ENCODE measurements around a stretch of chr15.

GRCh38 chr15:51856639-51857413 is 27.4 kb downstream of the TMOD3 start:
- CAGE, long polyA plus RNA, result no peak
- RRBS, result no CpG with 5 or more reads among the region's 5 CpGs

GRCh38 chr15:52039982-52041450 is 21.5 kb downstream of the MAPK6 start:
- CAGE, long polyA plus RNA, result no peak
- RRBS, result no CpG with 5 or more reads among the region's 14 CpGs

- CAGE, long polyA plus RNA, result no peak
- RRBS, result no CpG with 5 or more reads among the region's 10 CpGs
Measured at GRCh38 chr15:52136939-52137947, 24.7 kb upstream of the BCL2L10 start.

DNA sequence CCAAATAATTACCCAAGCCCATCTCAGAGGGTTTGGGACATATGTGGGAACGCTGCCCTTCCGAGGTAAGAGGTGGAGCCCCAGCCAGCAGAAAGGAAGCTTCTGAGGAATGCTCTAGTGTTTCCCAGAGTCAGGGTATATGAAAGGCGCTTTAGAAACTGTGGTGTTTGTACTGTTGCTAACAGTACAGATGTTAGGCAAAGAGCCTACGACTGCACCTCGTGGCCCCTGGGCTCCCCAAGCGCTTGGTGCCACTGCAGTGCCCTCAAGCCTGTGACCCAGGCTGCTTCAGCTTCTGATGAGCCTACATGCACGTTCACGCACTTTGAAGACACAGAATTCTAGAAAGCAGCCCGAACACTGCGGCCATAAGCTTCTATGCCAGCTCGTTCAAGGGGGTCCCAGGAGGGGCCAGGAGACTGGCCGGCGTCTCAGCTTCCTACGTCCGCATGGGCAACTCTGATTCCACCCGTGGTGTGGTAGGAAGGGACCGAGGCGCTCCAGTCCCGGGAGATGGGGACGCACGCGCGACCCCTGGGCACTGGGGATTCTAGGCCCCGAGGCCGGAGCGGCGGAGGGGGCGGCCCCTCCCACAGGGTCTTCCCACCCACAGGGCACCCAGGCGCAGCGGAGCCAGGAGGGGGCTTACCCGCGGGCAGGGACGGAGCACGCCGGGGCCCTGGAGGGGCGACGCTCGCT is 722 bp downstream of the MYO5C start:
- CAGE, long polyA plus RNA, result no peak
- RRBS, result 5% methylated on average over 18 of the region's 38 CpGs

DNA sequence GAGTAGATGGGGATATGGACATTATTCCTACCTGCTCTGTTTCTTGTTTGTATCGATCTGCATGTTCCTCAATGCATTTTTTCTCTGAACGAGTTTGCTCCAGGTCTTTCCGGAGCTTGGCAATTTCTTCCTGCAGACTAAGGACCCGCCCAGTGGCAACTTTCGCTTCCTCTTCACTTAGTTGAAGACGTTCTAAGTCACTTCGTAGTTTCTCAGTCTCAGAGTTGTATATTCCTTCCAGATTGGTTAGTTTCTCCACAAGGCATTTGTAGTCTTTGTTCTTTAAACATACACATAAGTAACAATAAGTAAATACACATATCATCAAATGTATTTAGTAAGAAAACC is 74.5 kb upstream of the MYO5C start:
- CAGE, long polyA plus RNA, result no peak
- RRBS, result no CpG with 5 or more reads among the region's 7 CpGs

DNA sequence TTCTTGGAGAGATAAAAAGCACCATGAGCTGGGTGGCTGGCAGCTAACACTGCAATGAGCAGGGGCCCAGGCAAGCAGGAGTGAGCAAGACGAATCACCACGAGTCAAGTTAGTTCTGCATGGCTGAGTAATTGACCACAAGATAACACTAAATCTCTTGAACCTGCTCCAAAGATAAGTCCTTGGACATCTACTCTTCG is 100.9 kb downstream of the MYO5A start:
- CAGE, long polyA plus RNA, result no peak
- RRBS, result no CpG with 5 or more reads among the region's 3 CpGs

DNA sequence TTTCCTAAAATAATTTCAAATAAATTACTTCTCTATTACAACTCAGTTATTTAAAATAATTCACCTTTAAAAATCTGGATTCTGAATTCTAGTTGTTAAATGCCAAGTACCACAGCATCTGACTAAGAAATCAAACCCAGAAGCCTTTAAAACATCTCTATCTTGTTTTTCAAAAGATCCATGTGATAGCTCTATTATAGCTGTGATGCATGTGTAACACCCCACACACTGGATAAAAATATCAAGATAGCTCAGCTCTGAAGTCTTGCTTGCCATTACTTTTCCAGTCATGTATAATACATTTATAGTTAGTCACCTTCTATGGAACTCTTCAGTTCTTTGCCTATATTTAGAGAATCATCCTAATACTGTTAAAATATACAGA is 11.6 kb downstream of the ARPP19 start:
- CAGE, long polyA plus RNA, result no peak

DNA sequence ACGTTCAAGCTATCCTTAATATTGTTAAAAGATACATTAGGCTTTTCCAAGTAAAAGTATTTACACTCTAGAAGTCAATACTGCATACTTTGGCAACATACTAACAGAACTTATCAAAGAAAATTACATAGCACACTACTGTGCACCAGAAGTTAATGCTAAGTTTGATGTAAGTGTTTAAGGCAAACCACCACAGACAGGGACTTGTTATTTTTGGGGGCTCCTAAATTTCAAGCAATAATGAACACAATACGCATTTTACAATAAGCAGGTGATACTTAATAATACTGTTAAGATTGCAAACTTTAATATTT is 1.6 kb downstream of the ARPP19 start:
- CAGE, long polyA plus RNA, result no peak
- RRBS, result no CpG with 5 or more reads among the region's 2 CpGs

- CAGE, long polyA plus RNA, result no peak
- RRBS, result no CpG with 5 or more reads among the region's 10 CpGs
Measured at GRCh38 chr15:52651793-52652458, 27.3 kb downstream of the ATOSA start.

DNA sequence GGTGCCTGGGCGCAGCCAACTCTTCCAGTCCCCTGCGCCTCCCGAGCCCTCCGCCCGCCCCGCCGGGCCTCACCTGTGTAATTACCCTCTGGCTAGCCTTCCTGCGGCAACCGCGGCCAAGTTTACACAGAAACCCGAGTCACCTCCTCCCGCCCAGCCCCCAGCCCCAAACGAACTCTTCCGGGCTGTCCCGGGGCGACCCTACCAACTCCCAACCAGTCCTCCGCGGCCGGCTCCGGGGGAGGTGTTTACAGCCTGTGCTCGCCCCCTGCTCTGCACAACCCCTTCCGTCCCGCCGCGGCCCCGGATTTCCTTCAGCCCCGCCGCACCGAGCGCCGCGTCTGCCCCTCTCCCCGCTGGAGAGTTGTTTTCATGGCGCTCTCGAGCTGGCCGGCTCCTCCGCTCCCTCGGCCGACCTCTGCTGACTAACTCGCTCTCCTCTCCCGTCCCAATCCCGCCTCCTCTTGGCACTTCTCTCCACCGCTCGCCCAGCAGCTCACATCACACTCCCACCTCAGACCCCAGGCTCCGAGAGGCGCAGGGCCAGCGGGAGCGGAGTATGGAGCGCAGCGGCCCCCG is 600 bp downstream of the ATOSA start:
- CAGE, long polyA plus RNA, result no peak
- RRBS, result under 1% methylated on average over 19 of the region's 51 CpGs

DNA sequence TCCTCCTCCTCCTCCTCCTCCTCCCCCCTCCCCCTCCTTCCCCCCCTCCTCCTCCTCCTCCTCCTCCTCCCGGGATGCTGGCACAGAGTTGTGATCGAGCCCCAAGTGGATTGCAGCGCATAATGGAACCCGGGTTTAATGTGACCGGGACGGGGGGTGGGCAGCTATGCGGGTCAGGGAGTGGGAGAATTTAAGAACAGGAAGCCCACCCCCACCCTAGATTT is 496 bp upstream of the ATOSA start:
- CAGE, long polyA plus RNA, result no peak
- RRBS, result 4% methylated on average over 4 of the region's 7 CpGs

DNA sequence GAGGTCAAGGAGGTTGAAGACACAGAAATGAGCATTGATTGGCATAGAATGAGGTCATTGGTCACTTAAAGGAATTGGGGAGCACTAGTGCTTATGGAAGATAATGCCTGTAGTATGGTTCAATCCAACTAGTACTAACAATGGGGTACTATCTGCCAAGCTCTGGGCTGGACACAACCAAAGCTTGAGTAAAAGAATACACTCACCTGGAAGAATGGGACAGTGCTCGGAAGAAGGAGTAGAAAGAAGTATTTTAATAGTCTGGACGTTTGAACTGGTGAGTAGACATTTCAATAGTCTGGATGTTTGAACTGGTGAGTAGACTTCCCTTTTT is 40.2 kb upstream of the ATOSA start:
- CAGE, long polyA plus RNA, result no peak
- RRBS, result no CpG with 5 or more reads among the region's 2 CpGs

DNA sequence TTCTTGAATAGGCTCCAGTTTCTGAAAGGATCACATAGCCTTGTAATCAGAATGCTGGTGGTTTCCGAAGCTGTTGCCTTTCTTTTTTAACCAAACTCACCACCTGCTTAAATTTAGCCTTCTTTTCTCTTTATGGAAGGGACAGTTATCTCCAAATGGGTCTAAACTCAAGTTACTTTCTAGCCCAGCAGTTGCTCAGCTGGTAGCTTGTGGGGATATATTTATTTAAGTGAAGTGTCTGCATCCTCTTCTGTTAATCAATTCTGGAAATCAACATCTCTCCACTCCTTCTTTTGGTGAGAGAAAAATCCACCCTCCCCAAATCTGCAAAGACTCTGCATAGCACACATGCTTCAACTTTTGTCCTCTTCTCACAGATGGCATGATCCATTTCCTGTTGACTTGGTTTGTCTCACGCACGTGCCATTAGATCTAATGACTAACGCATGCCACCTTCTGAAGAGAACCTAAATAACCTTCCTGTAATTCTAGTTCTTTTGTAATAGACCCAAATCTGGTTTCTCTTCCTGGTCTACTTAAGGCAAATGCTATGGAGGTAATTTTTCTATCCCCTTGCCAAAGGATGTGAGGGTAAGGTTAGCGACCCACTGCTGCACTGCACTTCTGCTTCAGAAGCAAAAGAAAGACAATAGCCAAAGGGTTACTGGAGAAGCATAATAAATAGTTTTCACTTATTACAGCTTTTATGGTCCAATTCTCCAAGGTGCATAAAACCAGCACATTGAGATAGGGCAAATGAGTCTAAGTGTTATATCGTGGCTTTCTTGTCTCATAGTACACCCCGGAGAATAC is 51.0 kb upstream of the ATOSA start:
- CAGE, long polyA plus RNA, result no peak
- RRBS, result no CpG with 5 or more reads among the region's 7 CpGs

- CAGE, long polyA plus RNA, result no peak
- RRBS, result no CpG with 5 or more reads among the region's 6 CpGs
Measured at GRCh38 chr15:52752884-52753339, 37.2 kb downstream of the ONECUT1 start.

DNA sequence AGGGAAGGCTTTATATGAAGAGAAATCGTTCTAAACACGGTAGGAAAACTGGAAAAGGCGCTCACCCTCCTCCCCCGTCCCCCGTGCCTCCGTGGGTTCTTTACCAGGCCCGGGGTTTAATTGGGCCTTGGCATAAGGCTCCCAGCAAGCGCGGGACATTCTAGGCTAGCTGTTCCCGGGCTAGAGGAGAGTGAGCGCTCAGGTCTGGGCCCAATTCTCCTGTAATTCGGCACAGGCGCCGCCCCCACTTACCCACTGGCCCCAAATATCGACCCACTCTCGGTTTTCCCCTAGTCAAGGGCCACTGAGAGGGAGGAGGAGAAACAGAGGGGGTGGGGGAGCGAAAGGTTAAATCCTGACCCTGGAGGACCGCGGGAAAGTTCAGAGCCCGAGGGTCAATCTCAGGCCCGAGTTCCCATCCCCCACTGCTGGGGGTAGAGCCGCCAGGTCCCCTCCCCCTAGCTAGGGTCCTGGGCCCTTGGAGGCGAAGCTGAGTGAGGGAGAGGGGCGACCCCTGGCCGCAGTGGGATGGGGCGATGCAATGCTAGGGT is 8.4 kb upstream of the ONECUT1 start:
- CAGE, long polyA plus RNA, result no peak
- RRBS, result 2% methylated on average over 4 of the region's 26 CpGs

DNA sequence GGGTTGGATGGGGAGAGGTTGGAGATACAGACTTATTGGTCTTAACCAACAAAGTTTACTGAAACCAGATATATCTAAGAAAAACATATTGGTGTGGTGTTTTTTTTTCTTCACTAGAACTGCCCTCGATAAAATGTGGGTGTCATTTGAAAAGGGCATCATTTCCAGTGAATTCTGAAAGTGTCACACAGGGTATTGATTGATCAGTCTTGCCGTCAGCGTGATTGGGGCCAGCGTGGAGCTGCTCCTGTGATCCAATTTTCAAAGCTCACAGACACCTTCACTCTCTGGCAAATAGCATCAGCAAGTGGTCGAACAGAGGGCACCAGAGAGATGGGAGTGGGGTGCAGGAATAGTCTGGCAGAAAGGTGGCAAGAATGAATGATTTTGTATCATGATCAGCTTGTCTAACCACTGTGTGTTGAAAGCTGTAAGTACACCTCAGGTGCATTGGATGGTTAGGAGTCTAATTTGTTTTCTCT is 242.7 kb upstream of the ONECUT1 start:
- CAGE, long polyA plus RNA, result no peak
- RRBS, result no CpG with 5 or more reads among the region's 5 CpGs

GRCh38 chr15:53710821-53711320 is 48.6 kb downstream of the WDR72 start:
- CAGE, long polyA plus RNA, result no peak
- RRBS, result no CpG with 5 or more reads among the region's 5 CpGs

GRCh38 chr15:55288751-55289385 is 745 bp downstream of the RAB27A start:
- CAGE, long polyA plus RNA, result no peak
- RRBS, result 2% methylated on average over 6 of the region's 10 CpGs

DNA sequence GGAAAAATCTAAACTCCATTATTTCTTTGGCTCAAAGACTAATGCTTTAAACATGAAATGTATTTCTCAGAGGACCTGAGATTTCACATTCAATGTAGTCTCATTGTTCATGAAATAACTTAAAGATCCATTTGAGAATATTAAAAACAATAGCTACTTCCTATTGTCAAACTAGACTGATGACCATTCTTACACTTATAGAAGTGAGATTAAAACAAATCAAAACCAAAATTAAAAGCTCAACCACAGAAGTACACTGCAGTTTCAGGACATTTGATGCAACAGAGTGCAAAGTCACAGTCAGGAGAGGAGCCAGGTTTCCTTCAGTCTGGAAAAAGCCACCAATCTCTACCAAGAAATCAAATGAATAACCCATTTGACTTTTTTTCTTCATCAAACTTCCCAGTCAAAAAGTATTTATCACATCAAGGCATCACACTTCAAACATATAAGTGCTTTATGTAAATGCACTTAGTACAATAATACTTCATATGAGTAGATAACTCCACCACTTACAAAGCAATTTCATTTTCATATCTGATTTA is 5.4 kb downstream of the CCPG1 start:
- CAGE, long polyA plus RNA, result no peak

GRCh38 chr15:55526577-55526776 is 18.4 kb upstream of the DNAAF4 start:
- CAGE, long polyA plus RNA, result no peak
- RRBS, result no CpG with 5 or more reads among the region's 4 CpGs